Gastrocnemius medialis (tissue), 3 donors: ENCODE measurements around a stretch of chr3.

GRCh38 chr3:67653910-67654495 is 409 bp downstream of the SUCLG2 start:
- PRO-cap = no peak
- RAMPAGE, long total RNA, 3 experiments = no peak in any of the 3 experiments

DNA sequence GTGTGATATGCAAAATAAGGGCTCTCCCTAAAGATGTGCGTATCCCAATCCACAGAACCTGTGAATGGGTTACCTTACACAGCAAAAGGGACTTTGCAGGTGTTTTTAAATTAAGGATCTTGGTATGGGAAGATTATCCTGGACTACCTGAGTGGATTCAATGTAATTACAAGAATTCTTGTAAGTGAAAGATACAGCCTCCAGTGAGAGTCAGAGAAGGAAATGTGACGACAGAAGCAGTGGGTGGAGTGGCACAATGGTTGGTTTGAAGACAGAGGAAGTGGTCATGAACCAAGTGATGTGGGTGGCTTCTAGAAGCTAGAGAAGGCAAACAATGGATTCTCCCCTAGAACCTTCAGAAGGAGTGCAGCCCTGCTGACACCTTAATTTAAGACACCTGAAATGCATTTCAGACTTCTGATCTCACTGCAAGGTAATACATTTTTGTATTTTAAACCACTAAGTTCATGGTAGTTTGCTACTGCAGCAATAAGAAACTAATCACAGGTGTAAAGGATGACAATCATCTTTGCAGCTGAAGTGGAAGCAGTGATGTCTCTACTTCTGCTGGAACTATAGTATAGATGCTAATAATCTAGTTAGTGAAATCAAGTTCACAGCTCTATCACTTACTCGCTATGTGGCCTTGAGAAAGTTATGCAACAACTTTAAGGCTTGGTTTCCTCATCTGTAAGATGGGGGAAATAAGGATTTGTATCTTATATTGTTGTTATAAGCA is 53.7 kb downstream of the TAFA1 start:
- PRO-cap = no peak
- RAMPAGE, long total RNA, 3 experiments = no peak in any of the 3 experiments

DNA sequence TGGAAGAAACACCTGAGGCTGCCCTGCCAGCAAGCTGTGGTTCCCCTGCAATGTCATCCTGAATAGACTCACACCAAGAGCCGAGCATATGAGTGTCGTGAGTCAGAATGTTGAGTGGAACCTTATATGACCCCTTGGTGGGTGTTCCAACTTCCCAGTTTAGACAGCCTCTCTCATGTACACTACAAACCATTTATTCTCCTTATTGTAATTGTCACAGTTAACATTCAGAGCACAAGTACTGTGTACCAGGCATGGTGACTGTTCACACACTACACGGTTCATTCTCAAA is 16.8 kb downstream of the EOGT start:
- PRO-cap = no peak
- RAMPAGE, long total RNA, 3 experiments = no peak in any of the 3 experiments

- PRO-cap = no peak
- RAMPAGE, long total RNA, 3 experiments = no peak in any of the 3 experiments
Measured at GRCh38 chr3:69052825-69053363, 761 bp upstream of the TMF1 start.

DNA sequence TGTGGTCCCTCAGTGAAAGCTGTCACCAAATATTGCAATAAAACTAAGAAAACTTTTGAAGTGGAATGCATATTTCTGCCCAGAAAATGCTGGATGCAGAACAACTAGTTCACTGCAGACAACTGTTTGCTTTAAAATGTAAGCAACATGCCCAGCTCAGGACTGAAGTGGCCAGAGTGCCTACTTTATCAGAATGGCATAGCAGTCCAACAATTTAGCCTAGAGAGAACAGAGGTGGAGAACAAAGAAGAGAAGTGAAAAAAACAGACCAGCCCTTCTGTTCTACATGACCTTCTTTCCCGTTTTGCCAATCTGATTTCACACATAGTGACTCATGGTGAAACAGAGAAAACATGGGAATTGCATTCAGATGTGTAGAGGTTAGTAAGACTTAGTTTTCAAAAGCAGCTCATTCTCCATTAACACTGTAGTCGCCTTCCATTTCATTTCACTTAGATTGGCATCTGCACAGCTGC is 523 bp upstream of the ARL6IP5 start:
- PRO-cap = unidirectional peak, minus-strand start at position 298 of the sequence
- RAMPAGE, long total RNA, 3 experiments = no peak in any of the 3 experiments

- PRO-cap = no peak
- RAMPAGE, long total RNA, 3 experiments = no peak in any of the 3 experiments
Measured at GRCh38 chr3:69104356-69104885, 18.0 kb downstream of the LMOD3 start.

- PRO-cap = no peak
- RAMPAGE, long total RNA, 3 experiments = no peak in any of the 3 experiments
Measured at GRCh38 chr3:69249807-69250492, 127.6 kb upstream of the LMOD3 start.

DNA sequence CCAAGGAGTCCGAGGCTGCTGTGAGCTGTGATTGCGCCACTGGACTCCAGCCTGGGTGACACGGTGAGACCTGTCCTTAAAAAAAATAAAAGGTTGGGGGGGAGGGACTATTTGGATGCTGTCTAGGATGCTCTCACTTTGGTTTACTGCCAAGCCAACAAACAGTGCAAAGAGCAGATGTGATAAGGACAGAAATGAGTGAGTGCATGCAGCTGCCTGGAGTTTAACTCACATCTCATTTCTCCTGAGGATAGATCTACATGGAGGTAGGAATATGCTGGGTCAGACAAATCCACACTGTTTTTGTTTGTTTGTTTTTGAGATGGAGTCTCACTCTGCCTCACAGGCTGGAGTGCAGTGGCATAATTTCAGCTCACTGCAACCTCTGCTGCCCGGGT is 129.9 kb downstream of the FRMD4B start:
- PRO-cap = no peak
- RAMPAGE, long total RNA, 3 experiments = no peak in any of the 3 experiments

DNA sequence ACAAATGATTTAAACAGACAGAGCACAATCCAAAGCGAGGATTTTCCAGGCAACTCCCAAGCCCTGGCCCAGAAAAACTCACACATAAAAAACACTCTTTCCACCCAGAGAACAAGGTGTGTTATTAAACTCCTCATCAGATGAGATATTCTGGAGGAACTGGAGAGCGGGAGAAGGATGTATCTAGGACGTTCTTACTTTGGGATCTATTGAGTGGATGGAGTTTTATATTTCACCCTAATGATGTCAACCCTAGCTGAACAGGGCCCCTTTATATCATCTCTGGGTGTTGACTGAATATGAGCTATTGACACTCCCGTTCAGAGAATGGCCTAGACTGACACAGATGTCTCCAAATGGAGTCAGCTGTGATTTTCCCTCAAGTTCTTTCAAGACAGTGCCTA is 63.9 kb downstream of the FRMD4B start:
- PRO-cap = no peak
- RAMPAGE, long total RNA, 3 experiments = no peak in any of the 3 experiments

GRCh38 chr3:69359511-69359951 is 26.4 kb downstream of the FRMD4B start:
- PRO-cap = no peak
- RAMPAGE, long total RNA, 3 experiments = no peak in any of the 3 experiments

DNA sequence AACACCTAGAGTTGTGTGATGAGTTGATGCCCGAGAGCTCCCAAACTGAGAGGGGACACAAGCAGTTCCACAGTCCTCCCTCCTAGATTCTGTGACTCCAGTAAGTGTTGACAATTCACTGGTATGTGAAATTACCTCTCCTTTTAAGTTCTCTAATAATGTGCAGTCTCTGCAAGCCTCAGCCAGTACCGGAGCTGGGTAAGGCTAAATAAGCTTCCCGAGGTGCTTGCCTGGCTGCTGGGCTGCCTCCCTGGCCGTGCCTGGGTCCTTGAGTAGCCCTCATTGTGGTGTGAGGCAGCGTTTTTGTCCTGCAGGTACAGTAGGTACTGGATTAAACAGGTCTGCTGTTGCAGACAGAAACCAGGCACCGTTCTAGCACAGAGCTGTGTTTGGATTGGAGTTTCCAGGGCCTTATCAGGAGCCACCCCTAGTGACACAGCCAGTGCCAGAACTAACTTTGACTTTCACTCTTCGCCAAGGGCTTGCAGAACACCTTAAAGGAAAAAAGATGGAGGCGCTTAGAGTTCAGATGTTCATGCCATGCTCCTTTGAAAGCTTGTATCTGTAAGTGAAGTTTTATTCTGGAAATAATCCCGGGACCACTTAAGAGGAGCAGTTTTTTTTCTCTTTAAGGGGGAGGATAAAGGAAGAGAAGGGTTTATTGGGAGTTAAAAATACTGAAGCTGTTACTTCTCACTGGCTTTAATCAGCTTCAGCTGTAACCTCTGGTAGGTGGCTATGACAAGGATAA is 126.7 kb downstream of the MITF start:
- PRO-cap = no peak
- RAMPAGE, long total RNA, 3 experiments = no peak in any of the 3 experiments

DNA sequence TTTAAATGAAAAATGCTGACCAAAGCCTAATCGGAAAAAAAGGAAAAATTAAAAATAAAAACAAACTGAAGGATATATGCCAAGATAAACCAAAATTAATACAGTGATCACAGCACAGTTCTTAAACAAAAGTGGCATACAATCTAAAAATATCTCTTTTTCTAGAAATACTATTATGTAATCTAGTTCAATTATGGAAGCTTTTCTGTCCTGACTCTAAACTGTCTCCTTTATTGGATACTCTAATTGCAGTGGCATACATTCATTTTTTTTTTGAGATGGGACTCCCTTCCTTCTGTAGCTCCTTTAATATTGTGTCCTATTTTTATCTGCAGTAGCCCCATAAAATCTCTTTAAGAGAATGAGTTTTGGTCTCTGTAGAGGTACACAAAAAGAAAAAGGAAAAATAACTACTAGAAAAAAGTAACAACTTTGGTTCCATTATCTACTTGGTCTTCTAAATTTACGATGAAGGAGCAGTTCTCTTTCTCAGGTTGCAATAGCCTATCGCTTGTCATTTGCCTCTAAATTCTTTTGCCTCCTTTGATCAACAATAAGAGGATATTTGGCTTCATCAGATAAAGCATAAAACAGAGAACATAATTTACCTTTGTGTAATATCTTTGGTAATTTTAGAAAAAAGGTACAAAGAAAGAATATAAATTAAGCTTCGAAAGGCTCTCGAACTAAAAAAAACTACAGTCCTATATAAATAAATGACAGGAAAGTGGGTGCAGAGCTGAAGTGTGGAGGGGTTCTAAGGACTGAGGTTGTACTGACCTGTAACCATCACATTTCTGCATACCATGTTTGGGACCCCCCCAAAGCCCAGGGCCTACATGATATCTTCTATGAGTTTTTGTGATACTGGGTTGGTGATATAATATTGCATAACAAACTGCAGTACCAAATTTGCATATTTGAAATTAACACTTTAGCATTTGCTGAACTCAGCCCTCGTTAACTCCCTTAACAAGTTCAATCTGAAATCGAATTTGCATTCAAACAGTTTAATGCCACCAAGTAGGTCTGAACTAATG is 626.3 kb downstream of the FOXP1 start:
- PRO-cap = no peak
- RAMPAGE, long total RNA, 3 experiments = no peak in any of the 3 experiments

DNA sequence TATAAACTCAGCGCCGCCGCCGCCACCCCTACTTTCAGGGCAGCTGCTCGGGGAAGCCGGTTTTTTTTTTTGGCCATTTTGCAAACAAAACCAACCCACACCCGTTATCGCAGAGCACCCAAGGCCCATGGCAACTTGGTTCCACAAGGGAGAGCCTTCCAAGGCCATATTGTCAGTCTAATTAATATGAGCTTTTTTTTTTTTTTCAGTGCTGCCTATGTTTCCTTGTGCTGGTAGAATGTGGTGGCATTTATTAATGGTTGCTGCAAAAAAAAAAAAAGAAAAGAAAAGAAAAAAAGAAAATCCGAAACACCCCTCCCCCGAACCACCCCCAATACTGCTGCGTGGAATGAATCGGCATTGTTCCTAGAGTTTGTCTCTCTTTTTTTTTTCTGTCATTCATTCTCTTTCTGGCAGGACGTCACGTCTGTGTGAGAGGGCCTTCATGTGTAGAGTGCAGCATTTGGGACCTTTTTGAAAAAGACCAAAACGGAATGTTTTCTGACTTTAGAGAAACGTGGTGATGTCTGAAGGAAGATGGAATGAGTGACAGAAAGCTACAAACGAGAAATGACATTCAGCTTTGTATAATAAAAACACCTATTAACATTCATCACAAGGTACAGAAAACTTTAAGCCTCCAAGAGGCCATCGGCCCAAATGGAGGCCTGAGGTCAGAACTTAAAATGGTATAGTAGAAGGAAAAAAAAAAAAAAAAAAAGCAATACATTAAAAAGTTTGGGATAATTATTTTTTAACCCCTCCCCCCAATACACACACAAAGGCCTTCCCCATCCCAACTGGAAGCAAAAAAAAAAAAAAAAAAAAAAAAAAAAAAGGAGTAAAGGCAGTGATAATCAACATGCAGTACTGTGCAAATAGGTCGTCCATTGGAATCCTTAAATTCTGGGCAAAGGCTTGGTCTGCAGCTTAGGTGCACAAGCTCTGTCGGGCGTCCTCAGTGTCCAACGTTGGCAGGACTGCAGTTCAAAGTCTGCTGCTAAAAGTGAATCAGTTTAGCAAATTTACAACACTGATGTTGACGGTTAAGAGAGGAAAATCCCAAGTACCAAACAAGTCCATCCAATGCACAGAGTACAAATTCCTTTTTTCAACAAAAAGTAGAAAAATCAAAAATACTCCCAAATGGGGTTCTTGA is 625.2 kb downstream of the FOXP1 start:
- PRO-cap = no peak
- RAMPAGE, long total RNA, 3 experiments = no peak in any of the 3 experiments

GRCh38 chr3:70981504-70982137 is 601.9 kb downstream of the FOXP1 start:
- PRO-cap = no peak
- RAMPAGE, long total RNA, 3 experiments = no peak in any of the 3 experiments

GRCh38 chr3:71062092-71062814 is 521.3 kb downstream of the FOXP1 start:
- PRO-cap = no peak
- RAMPAGE, long total RNA, 3 experiments = no peak in any of the 3 experiments

GRCh38 chr3:71063860-71064377 is 519.6 kb downstream of the FOXP1 start:
- PRO-cap = unidirectional peak, plus-strand start at chr3:71063951; bidirectional peak, plus-strand start at chr3:71064052, minus-strand start at chr3:71063990
- RAMPAGE, long total RNA, 3 experiments = no peak in any of the 3 experiments

DNA sequence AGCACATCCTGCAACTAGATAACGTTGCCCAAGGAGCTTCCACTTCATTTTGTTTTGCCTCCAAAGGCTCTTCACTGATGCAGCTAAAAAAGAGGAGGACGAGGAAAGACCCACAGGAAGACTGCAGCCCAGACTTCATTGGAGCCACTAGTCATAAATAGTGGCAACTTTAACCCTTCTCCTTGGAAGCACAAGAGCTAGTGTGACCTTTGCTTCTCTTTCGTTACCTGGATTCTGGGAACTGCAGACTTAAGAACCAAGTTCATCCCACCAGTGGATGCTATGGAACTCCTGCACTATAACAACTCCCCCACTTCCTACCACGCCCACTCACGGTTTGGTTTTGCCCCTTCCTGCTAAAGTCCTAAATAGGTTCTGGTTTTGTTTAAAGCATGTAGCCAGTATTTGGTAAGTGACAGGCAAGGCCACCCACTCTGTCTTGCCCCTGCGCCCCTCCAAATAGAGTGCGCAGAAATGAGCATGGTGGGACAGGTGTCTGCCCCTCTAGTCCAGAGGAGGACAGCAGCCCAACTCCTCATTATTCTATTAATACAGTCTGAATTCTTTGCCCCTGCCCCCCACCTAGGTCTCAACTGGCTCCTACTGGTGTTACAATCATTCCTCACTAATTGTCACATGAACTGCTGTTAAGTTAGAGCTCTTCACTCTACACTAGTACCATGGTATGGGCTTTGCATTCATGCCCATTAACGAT is 504.7 kb downstream of the FOXP1 start:
- PRO-cap = no peak
- RAMPAGE, long total RNA, 3 experiments = no peak in any of the 3 experiments

GRCh38 chr3:71100669-71101362 is 482.7 kb downstream of the FOXP1 start:
- PRO-cap = no peak
- RAMPAGE, long total RNA, 3 experiments = no peak in any of the 3 experiments

DNA sequence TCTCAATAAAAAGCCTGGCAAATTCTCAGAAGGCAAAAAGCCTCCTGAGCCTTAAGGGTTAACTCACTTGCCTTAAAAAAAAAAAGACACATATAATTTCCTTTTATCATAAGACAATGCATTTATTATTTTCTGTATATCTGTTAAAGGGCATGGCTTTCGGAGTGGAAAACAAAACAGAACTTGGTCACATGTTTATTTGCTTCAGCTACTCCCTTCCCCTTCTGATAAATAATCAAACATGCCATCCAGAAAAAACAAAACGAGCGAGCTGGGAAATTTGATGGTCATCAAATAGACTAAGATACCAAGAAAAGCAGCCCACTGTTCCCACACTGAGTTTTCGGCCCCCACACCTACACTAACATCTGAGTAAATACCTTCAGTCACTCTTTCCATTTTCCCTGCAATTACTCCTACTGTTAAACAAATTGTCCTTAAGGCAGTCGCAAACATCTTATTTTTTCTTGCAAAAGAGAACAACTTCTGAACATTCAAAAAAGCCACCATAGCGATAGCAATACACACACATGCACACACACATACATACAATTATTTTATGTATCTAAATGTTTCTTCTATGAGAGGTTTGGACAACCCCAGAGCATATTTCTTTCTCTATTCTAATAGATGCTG is 454.6 kb downstream of the FOXP1 start:
- PRO-cap = no peak
- RAMPAGE, long total RNA, 3 experiments = no peak in any of the 3 experiments

DNA sequence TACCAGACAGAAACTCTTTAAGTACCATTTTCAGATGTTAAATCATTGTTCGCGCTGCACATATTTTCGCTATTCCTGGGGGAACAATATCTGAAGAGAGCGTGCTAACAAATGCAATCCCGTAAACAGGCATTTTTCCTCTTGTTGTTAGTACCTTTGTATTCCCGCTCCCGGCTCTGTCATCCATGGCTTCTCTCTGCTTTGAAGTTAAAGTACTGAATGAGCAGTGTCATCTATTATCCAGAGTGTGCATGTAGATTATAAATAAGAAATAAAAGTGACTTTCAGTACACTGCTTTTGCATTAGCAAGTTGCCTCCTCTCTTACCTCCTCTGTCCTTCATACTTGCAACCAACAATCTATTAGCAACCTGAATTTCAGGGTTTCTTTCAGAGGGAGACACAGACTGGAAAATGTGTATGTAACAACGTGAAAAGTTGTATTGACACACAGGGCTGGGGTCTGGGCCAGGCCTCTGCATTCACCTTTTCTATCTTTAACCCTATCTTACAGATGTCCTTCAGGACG is 412.1 kb downstream of the FOXP1 start:
- PRO-cap = no peak
- RAMPAGE, long total RNA, 3 experiments = no peak in any of the 3 experiments